Left lobe of liver (tissue), 1 donor: Measurements from ENCODE around the genes NDEL1 and PIK3R6.

- PRO-cap, result bidirectional peak, plus-strand start at chr17:8435902, minus-strand start at chr17:8435649
Measured at GRCh38 chr17:8435754-8436068, at the start of gene NDEL1. Gene NDEL1 (plus strand): TSS chr17:8435884.

DNA sequence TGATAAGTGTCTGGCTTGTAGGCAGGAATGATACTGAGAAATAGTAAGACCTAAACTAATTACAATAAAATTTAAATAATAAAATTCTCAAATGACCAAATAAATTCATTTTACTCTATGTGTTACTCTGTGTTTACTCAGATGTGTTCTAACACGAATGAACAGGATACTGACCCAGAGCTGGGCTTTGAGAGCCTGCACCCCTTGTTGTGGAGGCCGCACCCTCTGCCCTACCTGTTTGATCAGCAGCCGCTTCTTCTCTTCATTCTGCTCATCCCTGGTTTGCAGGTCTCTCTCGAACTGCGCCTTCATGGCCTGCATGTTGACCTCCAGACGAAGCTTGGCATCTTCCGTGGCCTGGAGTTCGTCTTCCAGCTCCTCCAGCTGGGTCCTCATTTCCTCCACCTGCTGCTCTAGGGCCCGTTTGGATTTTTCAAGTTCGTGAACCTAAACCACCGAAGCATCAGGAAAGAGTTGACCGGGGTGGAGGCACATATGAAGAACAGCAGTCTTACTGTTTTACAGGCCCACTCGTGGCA lies 54.5 kb downstream of the NDEL1 start:
- PRO-cap, result no peak

GRCh38 chr17:8513721-8514163 lies 78.1 kb downstream of the NDEL1 start:
- PRO-cap, result no peak

GRCh38 chr17:8670510-8671000 lies 40.0 kb upstream of the MYH10 start:
- PRO-cap, result no peak

DNA sequence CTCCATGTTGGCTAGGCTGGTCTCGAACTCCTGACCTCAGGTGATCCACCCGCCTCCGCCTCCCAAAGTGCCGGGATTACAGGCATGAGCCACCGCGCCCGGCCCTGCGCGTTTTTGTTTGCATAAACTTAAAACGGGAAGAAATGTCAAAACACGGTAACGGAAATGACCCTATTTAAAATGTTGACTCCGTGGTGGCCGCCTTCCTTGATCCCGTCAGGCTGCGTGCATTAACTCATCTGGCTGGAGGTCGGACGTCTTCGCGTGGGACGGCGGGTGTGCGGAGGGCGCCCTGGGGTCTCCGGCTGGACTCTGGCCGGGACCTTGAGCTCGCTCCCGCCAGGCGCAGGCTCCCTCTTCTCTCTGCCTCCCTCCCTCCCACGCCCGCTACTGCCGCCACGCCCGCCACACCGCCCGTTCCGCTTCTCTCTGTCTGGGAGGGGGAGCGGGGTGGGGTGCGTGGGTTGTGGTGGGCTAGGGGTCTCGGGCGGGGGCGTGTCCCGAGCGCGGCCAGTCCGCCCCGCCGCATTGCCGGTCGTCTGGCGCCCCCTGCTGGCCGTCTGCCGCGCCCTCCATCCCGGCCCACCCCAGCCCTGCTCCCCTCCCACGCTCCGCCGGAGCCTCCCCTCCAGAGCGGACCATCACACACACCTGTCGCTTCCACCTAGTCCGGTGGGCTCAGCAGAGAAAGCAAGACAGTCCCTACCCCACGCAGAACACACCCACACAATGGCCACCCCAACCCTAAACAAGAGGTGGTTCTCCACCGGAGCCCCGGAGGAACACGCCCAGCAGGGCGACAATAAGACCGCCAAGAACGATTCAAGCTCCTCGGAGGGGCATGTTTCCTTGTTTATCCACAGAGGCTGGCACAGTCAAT lies 1.2 kb upstream of the CCDC42 start:
- PRO-cap, result no peak

DNA sequence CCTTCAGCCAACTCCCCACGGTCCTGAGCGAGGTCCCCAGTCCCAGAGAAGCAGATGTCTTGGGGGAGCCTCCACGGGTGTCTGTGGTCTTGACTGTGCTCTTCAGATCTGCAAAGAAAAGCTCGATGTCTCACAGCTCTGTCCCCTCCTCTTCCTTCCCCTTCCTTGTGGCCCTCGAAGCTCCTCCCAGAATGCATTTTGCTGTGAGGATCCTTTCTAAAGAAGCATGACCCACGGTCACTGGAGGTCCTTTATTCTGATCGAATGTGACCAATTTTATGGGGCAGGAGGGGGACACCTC lies at the start of gene PIK3R6:
Gene PIK3R6 (minus strand): TSS at position 112 of the 301 bp plus-strand sequence.
- PRO-cap, result unidirectional peak, minus-strand start at position 110 of the sequence

- PRO-cap, result no peak
Measured at GRCh38 chr17:8874215-8874560, 6.7 kb upstream of the PIK3R6 start.

DNA sequence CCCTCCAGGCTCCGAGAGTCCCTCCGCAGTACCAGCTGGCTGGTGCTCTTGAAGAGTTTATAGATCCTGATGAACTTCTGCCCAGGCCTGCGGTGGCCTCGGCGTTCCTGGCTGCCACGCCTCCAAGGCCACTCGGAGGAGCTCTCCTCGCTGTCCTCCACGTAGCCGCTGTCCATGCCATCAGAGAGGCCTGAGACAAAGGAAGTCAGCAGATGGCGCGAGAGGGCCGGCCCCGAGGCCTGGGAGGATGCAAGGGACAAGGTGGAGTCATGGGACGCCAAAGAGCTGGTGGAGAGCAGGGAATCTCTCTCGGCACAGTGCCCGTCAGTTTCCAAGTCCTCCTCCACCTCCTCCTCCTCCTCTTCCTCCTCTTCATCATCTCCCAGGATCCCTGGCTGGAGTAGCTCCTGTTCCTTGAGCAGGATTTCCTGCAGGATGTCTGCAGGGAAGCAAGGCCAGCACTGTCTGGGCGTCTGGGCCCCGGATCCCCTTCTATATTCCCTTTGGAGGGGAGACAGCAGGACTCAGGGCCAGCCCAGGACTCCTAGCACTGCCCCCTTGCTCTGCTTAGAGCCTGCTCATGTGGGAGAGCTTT lies 21.1 kb upstream of the PIK3R6 start:
- PRO-cap, result no peak

GRCh38 chr17:8894407-8894858 lies 27.0 kb upstream of the PIK3R6 start:
- PRO-cap, result no peak

- PRO-cap, result no peak
Measured at GRCh38 chr17:8909519-8909730, 42.0 kb upstream of the PIK3R6 start.

GRCh38 chr17:8941221-8941978 lies 24.1 kb downstream of the PIK3R5 start:
- PRO-cap, result no peak

- PRO-cap, result no peak
Measured at GRCh38 chr17:8942039-8942633, 23.4 kb downstream of the PIK3R5 start.

GRCh38 chr17:8953030-8953411 lies 12.5 kb downstream of the PIK3R5 start:
- PRO-cap, result no peak

DNA sequence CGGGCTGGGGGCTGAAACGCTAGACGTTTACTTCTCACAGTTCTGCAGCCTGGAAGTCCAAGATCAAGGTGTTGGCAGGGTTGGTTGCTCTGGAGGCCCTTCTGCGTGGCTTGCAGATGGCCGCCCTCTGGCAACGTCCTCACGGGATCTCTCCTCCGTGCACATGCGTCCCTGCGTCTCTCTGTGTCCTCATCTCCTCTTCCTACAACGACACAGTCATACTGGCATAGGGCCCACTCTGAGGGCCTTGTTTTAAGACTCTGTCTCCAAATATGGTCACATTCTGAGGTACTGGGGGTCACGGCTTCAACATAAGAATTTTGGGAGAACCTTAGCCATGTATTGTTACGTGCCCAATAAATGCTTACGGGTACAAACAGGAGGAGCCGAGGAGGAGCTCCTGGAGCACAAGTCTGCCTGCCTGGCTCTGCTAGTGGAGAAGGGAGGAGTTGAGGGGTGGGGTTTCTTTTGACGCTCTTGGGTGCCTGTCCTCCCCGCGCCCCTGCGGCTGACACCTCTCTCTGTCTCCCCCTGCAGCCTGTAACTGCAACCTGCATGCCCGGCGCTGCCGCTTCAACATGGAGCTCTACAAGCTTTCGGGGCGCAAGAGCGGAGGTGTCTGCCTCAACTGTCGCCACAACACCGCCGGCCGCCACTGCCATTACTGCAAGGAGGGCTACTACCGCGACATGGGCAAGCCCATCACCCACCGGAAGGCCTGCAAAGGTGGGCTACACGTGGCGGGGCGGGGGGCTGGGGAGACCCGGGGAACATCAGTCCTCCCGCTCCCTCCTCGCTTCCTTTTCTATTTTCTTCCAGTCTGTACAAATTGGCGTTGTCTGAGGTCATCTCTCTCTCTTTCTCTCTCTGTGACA lies 141.2 kb downstream of the NTN1 start:
- PRO-cap, result no peak

DNA sequence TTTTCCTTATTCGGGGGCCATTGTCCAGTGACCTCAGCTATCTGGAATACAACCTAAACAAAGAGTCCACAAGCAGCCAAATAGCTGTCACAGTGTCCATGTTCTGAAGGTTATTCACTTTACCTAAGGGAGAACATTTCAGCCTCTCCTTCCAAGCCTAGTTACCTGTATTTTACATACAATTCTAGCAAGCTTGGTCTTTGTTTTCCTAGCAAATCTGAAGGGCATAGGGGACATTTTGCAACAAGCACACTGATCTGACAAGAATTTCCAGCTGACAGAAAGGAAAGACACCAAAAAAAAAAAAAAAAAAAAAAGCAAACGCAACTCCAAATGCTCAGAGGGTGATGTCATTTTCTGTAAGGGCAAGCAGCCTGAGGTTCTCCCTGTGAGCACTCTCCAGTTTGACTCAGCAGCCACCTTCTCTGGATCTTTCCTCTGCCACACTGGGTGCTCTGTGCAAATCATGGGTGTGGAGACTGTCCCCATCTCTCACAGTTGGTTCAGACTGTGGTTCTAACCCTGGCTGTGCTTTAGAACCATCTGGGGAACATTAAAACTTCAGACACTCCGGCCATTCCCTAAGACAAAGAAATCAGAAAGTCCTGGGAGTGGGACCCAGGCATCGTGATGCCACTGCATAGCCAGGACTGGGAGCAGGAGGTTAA lies 196.4 kb downstream of the NTN1 start:
- PRO-cap, result no peak

DNA sequence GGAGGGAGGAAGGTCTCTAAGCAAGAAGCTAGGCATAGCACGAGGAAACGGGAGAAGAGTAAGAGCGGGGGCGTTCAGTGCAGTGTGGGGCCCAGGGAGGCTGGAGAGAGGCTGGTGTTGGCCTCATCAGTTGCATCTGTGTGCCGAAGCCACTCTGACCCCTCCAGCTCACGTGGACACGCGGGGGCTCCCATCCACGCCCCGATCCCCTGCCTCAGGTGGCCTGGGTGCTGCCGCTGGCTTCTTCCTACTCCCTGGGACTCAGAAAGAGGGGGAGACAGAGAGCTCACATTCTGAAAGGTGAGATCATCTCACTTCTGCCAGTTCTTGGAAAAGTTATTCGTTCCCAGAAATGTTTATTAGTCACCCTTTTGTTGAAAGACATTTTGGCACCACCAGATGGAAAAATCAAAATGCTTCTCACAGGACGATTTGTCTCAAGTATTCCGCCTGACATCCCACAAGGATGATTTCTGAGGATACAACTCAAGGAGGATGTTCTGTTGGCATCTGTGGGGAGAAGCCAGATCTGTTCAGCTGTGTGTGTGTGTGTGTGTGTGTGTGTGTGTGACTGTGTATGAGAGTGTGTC lies 207.1 kb downstream of the NTN1 start:
- PRO-cap, result no peak

GRCh38 chr17:9273502-9273784 lies 252.1 kb downstream of the NTN1 start:
- PRO-cap, result no peak

DNA sequence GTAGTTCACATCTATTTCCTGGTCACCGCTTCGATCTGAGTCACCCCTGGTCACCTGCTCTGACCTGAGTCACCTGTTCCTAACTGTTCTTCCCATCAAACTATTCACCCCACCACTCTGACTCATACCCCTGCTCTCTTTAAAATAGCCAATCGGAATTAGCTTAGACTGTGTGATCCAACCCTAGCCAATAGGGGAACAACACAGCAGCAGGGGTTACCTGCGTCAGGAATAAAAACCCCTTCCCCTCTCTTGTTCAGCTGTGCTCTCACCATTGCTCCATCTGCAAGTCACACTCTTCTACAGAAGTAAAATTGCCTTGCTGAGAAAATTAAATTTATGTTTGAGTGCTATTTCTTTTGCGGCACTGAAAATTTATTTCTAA lies 240.6 kb downstream of the STX8 start:
- PRO-cap, result no peak

DNA sequence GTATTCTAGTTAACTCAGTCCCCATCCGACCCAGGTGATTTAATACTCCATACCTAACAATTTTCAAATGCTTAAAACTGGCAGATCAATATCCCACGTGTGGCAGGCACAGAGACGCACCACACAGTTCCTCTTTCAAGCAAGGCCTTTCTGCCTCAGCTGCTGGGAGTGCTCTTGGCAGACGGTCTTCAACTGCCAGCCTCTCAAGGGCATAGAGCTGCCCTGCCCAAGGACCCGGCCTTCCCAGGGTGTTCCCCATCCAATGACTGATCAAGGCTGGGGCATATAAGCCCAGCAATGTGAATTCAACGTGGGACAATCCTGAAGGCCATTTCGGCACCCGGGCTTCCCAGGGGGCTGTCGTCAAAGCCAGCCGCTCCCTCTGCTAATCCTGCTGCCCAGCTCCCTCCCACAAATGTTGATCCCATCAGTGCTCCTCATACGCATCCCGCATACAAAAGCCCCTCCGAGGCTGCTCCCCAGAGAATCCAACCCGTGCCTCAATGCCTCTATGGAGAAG lies 107.1 kb downstream of the STX8 start:
- PRO-cap, result no peak

DNA sequence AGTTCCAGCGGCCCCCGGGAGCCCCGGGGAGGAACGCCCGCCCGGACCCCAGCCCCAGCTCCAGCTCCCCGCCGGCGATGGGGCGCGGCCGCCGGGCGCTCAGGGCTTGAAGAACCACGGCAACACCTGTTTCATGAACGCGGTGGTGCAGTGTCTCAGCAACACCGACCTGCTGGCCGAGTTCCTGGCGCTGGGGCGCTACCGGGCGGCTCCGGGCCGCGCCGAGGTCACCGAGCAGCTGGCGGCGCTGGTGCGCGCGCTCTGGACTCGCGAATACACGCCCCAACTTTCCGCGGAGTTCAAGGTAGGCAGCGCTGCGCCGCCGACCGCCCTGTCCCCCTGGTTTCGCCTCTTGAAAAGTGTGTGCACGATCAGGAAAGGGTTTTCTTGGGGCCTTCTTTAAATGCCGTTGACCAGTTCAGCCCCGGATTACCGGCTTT lies 536 bp downstream of the USP43 start:
- PRO-cap, result bidirectional peak, plus-strand start at position 295 of the sequence, minus-strand start at position 275 of the sequence